Diencephalon (tissue), 2 donors: ENCODE measurements around the genes FAM90A26, USP17L21, USP17L26 and DRD5.

- RAMPAGE, long total RNA = no peak
Observed at GRCh38 chr4:8165755-8165978, 7.1 kb upstream of the ABLIM2 start.

DNA sequence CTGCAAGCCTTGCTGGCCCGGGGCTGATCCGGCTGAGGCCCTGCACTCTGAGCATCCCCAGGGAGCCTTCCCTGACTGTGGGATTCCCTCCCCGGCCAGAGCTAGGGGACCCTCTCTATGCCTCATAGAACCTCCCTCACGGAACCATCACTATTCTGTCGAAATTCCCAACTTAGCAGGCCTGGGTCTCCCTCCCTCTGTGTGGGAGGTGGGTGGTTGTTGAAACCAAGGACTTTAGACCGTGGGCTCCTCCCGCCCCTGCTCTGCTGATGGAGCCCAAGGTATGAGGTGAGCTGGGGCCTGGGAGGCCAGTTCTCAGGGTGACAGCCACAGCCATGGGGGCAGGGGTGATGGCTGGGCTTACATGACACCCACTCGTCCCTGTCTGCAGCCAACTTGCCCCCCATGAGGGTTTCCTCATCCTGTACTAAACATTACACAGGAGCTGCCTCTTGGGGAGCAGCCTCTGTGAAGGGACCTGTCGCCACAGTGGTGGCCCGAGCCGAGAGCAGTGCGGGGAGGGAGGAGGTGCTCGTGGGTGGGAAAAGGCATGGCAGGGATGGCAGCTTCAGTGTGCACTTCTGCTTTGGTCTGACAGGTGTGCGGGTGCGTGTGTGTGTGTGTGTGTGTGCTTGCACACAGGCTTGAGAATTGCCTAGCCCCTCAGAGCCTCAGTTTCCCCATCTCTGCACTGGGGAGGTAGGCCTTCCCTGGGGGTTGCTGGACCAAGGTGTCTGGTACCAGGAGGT is 3.8 kb downstream of the SH3TC1 start:
- RAMPAGE, long total RNA = no peak

- RAMPAGE, long total RNA = no peak
Observed at GRCh38 chr4:8220874-8221379, 21.8 kb downstream of the SH3TC1 start.

DNA sequence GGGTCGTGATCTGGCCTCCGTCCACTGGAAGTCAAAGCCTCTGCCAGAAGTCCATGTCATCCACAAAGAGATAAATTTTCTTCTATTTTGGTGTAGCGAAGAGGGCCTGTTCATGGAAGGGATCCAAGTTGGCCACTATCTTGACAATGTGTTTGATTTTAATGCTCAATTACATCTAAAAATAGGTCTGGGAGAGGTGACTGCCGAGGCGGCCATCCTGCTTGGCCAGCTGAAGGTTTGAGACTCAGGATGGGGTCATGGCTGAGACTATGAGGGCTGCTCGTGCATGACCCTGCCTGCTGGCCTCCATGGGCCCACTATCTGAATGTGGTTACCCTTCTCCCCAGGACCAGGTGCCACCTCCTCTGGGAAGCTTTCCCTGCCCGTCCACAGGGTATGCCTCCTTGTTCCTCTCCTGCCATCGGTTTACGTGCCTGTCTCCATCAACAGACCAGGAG is 50.4 kb downstream of the HTRA3 start:
- RAMPAGE, long total RNA = no peak

- RAMPAGE, long total RNA = no peak
Observed at GRCh38 chr4:8376472-8376814, 64.1 kb downstream of the ACOX3 start.

- RAMPAGE, long total RNA = start-site peak on the minus strand at chr4:8428431-8428479, 125 and 27 reads in 2 replicates
Observed at GRCh38 chr4:8428240-8429161, 12.0 kb downstream of the ACOX3 start.

DNA sequence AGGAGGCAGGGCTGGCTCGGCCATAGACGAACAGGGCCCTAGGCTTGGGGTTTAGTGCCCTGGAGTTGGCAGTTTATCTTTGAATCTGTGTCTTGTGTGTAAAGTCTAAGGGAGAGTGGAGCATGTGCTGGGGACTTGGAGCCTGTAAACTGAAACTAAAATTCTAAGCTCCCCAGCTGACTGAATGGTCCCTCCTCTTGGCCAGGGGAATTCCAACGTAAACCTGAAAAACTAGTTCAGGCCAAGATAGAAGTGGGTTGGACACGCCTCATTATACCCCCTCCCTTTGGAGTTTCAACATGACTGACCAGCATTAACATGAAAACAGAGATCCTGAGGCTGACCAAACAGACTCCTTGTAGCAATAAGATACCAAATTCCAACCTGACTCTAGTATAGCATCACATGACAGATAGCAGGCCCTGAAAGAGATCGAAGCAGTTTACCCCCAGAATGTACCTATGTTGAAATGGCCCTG is 46.0 kb upstream of the GPR78 start:
- RAMPAGE, long total RNA = no peak

- RAMPAGE, long total RNA = no peak
Observed at GRCh38 chr4:9123756-9124000, 46.5 kb upstream of the FAM90A26 start.

GRCh38 chr4:9170092-9170594 is at the start of gene FAM90A26:
Gene FAM90A26, plus strand, starts transcription at chr4:9170409.
- RAMPAGE, long total RNA = no peak

GRCh38 chr4:9262575-9263090 is at the start of gene USP17L21:
Gene USP17L21, plus strand, starts transcription at chr4:9262872.
- RAMPAGE, long total RNA = no peak

GRCh38 chr4:9334379-9334940 is at the start of gene USP17L26:
Gene USP17L26, plus strand, starts transcription at chr4:9334658.
- RAMPAGE, long total RNA = no peak

- RAMPAGE, long total RNA = no peak
Observed at GRCh38 chr4:9781329-9781944, at the start of gene DRD5. Gene DRD5, plus strand, starts transcription at chr4:9781634.

DNA sequence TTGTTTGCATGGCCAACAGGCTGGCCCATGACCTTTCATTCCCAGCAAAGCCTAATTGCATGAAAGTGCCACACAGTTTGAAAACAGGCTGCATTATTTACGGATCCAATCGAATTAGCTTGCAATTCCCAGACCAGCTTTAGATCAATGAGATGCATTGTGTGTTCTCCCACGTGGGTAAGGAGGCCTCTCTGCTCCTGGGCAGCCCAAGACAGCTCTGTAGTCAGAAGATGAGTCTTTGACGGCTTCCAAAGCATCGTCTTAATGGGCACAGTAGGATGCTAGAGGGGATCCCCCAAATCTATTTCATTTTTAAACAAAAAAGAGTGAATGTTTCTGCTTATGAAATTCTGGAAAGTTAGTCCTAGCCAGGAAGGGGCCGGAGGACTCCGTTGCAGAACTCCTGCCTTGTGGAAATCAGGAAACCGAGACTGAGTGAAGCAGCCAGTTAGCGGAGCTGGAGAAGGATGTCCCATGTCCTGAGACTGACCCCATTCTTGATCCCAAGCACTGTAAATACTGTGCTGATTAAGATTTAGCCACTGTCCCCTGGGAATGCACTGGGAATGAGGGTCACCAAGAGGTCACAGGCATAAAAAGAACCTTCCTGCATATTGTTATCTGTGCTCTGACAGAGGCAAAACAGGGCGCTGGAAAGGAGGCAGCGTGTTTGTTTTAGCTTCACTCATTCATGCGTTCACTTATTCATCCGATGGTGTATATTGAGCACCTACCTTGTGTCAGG is 10.2 kb upstream of the SLC2A9 start:
- RAMPAGE, long total RNA = no peak

DNA sequence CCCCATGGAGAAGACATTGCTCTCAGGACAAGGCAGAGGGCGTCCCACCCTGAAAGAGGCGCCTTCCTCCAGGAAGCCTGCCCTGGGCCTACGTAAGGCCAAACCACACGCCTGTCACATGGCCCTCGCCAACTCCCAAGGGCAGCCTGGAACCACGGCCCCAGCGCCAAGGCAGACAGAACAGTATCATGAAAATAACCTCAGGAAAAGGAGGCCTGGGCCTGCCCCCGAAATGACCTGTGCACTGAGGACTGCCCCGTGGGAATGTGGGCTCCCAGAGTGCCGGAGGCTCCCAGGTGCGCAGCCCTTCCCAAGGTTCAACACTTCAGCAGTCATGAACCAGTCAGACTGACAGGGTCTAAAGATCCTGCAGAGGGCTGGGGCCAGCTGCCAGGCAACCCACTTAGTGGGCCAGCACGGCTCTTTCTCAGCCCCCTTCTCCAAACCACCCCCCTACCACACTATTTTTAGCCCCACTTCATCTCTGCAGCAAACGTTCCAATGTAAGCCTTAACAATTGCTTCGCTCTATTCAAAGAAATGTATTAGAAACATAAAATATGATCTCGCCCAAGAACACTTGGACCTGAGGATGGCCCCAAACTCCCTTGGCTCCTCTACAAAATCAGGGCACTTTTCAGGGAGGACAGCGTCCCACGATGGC is 15.5 kb downstream of the WDR1 start:
- RAMPAGE, long total RNA = no peak

- RAMPAGE, long total RNA = no peak
Observed at GRCh38 chr4:10111732-10112079, 4.9 kb downstream of the WDR1 start.

- RAMPAGE, long total RNA = no peak
Observed at GRCh38 chr4:10120877-10121425, 4.4 kb upstream of the WDR1 start.

- RAMPAGE, long total RNA = no peak
Observed at GRCh38 chr4:10736384-10736796, 51.8 kb upstream of the CLNK start.

GRCh38 chr4:11401126-11401508 is 27.6 kb downstream of the HS3ST1 start:
- RAMPAGE, long total RNA = no peak

- RAMPAGE, long total RNA = no peak
Observed at GRCh38 chr4:11426661-11428004, 1.6 kb downstream of the HS3ST1 start.

DNA sequence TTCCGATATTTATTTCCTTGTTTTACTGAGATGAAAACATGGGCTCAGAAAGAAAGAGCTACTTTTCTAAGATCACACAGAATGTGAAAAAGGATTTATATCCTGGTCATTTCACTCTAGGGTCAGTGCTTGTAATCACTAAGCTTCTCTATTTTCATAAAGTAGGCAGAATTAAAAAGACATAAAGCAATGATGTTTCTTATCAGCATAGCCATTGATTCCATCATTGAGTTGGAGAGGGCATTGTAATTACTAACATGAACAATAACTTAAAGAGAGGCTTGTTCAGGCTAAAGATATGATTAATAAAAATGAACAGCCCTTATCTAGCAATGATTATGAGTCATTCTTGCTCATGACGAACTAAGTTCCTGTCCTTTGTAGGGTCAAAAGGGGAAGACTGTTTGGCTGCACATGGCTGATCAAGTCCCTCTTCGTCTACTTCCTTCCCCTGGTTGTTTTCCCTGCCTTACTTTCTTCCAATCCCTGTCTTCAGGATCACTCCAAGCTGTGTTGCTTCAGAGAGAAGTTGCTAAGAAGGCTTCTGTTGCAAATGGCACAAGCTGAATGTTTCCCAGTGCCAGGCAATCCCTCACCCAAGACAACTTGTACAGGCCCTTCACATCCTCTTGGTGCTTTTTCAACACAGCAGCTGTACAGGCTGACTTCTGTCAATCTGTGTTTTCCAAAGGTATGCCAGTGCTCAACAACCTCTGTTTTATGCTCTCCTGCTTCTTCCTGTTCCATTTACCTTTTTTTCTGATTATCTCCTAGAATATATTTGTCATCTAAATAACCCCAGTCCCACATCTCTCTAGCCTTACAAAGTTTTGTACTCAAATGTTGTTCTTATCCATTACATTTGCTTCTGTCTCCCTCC is 115.0 kb upstream of the HS3ST1 start:
- RAMPAGE, long total RNA = no peak